SJSA1 (cell line): Measurements from ENCODE around the genes CISH, MAPKAPK3, ACY1 and DUSP7.

DNA sequence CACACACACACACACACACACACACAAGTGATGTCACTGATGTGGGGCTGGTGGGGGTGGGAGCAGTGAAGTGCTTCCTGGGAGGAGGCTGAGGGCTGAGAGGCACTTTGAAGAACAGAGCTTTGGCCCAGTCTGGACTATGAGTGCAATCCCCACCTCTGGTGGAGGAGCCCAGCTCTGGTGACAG is 9.6 kb downstream of the CISH start:
- RAMPAGE, long total RNA: no peak

DNA sequence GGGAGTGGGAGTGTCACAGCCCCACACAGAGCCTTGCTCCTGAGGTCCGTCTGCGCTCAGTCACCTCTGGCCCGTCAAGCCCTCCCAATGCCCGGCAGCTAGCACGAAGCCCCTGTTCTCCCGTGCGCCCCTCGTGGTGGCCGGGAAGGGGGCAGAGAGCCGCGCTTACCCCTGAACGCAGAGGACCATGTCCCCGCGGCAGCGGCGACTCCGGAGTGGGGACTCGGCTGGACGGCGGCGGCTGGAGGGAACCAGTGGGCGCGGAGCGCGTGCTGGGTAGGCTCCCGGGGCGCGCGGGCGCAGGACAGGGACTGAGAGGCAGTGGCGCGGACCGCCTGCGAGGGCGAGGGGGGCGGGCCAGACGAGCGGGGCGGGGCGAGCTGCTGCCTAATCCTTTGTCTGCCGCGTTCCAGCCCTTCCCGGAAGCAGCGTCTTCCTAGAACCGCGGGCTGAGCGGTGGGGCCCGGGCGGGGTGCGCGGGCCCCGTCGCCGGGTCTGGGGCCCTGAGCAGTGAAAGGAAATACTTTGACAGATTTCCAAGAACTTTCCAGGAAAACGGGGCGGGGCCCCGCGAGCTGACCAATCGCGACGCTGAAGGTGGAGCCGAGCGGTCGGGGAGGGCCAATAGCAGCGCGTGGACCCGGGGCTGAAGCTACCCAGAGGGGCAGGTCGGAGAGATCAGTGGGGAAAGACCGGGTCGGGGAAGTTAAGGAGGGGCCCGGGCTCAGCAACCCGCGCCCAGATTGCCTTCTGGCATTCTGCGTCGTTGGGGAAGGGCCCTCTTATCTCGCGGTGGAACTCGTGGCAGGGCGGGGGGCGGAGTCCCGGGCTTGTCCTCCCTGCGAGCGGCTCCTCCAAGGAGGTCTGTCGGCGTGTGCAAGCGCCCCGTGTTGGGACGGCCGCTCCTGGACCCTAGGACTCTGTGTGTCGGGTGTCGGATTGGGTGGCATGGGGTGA is at the start of gene CISH:
Gene CISH, minus strand, starts transcription at position 313 of the 957 bp plus-strand sequence.
- RAMPAGE, long total RNA: no peak

- RAMPAGE, long total RNA: no peak
These were observed at the start of gene MAPKAPK3 for GRCh38 chr3:50616356-50617272. TSS of gene MAPKAPK3 (plus strand) at chr3:50617151.

DNA sequence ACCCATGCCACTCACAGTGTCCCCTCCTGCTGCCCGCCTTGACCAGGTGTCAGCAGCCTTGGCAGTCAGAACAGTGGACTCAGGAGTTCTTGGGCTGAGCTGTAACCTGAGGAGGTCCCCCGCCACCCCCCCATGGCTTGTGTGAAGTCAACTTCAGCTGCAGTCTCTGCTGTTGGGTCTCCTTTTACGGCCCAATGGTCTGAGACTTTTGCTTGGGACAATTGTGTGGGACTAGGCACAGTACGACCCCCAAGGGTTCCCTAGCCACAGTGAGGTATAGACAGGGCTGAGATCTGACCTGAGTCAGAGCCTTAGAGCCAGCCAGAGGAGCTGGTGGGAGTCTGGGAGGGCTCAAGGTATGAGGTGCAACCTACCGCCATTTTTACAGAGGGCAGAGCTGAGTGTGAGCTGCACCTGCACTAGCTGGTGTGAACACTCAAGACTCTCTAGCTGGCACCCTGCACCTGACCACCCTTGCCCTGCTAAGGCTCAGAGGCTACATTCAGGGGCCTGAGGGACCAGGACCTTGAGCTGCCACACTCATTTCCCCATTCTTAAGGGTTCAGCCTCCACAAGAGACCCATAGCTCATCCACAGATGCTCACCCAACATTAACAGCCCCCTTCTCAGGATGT is 9.1 kb downstream of the MAPKAPK3 start:
- RAMPAGE, long total RNA: no peak

GRCh38 chr3:50653479-50654227 is 21.1 kb upstream of the DOCK3 start:
- RAMPAGE, long total RNA: no peak

DNA sequence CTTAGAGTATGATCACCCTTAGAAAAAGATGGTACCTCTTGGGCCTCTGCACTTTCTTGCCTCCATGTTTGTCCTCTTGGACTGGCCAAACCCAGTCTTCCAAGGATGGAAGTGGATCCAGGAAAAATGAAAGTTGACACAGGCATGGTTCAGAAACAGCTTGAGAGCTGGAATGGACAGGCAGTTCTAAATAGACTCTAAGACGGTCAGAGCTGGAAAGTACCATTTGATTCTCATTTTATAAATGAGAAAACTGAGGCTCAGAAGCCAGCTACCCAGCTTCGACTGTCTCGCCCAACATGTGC is 17.5 kb upstream of the DOCK3 start:
- RAMPAGE, long total RNA: no peak

GRCh38 chr3:51412930-51413223 is 21.8 kb downstream of the RBM15B start:
- RAMPAGE, long total RNA: no peak

DNA sequence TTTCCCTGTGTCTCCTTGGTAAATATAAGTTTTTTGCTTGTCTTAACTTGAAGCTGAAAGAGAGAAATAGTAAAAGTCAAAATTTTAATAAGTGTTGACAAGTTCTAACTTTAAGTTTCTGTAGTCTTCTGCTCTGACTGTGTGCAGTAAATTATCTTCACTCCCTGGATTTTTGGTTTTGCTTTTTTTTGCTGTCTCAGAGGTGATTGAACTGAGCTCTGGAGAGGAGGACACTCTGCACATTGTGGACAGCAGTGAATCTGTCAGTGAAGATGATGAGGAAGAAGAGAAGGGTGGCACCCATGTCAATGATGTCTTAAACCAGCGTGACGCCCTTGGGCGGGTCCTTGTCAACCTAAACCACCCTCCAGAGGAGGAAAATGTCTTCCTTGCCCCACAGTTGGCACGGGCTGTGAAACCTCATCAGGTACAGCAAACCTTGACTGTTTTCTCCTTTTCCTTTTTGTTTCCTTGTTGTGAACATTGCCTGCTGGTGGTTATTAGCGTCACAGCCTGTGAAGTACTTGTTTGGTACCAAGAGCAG is 40.5 kb upstream of the TEX264 start:
- RAMPAGE, long total RNA: no peak

DNA sequence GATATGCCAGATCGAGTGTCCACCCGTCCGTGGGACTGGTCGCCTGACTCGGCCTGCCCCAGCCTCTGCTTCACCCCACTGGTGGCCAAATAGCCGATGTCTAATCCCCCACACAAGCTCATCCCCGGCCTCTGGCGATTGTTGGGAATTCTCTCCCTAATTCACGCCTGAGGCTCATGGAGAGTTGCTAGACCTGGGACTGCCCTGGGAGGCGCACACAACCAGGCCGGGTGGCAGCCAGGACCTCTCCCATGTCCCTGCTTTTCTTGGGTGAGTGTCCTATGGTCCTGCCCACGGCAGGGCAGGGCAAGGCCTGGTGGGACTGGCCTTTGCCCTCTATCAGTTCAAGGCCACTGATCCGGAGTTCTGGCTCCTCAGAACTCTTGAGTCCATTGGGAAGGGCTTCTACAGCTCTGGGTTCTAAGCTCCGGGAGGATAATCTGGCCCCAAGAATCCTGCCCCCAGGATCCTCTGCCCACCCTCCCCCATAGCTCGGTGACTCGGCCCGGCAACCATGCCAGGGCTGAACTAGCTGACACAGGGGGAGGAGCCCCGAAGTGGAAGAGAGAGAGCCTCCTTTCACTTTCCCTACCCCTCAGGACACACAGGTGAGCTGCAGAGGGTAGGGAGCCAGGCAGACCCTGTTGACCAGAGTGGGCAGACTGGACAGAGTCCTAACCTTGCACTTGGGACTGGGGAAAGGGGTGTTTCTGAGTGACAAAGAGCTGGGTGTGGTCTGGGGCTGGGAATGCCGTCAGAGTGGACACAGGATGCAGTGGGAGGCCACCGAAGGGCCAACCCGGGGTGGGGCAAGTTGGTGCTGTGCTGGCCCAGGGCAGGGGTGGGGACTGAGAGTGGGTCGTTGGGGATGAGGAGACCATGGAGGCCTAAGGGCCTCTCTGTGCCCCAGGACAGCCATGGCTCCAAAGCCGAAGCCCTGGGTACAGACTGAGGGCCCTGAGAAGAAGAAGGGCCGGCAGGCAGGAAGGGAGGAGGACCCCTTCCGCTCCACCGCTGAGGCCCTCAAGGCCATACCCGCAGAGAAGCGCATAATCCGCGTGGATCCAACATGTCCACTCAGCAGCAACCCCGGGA is 623 bp downstream of the PARP3 start:
- RAMPAGE, long total RNA: no peak

DNA sequence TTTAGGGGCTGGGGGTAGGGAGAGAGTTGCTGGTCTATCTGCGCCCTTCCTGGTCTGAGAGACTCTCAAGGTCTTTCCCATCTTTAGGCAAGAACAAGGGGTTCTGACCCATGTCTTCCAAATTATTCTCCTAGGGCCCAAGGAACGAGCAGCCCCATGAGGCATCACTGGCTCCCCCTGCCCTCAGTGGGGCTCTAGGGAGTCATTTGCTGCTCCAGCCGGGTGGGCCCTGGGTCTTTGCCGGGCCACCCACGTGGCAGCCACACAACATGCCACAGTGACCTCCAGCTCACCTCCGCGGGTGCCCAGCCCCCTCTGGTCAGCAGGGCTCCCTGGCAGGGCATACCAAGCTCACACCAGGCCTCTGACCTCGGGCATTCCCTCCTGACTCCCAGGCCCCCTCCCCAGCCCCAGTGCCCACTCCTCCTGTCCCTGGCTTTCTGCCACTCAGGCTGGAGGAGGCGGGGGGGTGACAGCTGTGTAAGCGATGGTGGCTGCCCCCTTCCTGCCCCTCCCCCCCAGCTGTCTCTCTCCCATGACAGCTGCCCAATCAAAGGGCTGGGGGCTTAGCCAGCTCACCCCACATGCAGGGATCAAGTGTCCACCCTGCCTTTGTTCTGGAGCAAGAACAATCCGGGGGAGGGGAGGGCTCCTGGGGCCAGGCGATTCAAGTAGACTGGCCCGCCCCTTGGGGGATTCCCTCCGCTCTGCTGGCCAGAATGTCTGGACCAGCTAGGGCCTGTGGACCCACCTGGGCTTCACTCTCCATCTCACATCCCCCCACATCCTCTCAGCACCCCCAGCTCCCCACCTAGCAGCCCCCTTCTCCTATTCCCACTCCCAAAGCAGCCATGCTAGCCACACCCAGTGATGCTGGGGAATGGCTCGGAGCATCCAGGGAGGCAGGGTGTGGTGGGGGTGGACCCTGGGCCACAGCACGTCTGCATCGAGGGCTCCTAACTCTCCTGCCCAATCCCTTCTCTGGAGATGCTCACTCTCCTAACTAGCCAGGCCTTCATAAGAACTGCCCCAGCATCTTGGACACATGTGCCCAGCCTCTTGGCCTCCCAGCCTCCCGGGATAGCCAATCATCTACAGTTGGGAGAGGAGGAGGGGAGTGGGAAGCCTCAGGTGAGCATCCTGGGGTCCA is 3.1 kb downstream of the PCBP4 start:
- RAMPAGE, long total RNA: no peak

DNA sequence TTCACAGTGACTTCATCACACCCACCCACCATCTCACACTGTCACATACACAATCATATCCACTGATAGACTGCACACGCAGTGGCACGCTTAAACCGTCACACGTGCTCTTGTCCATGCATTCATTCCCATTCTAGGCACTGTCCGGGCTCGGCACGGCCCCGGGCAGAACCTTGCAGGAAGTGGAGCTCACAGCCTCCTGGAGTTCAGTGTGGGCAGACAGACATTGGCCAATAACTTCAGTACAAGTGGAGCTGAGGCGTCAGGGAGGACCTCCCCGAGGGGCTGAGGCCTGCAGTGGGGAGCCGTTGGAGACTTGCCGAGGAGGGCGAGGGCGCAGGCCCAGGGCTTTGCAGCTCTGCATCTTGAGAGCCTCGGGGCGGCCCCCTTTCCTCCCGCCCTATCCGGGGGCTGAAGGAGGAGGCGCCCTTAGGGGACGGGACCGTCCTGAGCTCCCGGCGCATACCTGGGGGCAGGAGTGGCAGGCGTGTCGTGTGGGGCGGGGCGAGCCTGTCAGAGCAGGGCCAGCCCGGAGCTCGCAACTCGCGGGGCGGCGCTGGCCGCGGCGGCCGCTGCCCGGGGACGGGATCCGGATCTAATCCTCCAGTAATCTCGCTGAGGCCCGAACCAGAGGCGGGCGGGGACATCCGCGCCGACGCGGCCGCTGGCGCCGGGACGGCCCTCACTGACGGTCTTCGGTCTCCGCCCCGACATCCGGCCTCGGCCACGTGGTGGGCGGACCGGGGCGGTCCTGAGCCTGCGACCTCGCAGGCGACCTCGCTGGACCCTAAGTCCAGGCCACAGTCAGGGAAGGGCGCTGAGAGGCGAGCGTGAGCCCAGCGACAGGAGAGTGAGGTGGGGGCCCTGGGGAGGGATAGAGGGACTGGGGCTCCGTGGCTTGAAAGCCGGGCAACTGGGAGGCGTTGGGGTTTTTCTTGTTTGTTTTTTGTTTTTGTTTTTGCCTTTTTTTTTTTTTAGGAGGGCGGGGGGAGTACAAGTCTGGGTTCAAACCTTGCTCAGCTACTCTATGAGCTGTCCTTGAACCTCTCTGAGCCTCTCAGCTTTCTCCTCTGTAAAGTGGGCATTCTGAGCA is at the start of gene ACY1:
Gene ACY1, plus strand, starts transcription at position 801 of the 1,093 bp plus-strand sequence.
- RAMPAGE, long total RNA: no peak

DNA sequence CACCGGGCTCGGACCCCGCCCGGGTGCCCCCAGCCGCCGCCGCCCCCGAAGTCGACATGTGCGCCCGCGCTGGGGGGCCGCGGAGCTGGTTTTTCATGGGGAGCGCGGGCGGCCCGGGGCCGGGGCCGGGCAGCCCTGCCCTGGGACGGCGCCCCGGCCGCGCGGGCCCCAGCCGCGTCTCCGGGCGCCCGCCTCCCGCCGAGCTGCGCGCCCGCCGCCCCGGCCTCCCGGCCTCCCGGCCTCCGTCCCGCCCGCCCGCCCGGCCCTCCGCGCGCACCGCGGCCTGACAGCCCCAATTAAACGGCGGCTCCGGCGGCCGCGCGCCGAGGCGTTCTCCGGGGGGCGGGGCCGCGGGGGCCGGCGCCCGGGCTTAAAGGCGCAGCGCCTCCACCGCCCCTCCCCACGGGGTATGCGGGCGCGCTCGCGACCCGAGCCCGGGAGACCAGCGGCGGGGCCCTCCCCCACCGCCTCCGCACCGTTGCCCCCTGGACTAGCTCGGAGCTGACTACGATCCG is at the start of gene DUSP7:
Gene DUSP7, minus strand, starts transcription at position 302 of the 515 bp plus-strand sequence.
- RAMPAGE, long total RNA: no peak

DNA sequence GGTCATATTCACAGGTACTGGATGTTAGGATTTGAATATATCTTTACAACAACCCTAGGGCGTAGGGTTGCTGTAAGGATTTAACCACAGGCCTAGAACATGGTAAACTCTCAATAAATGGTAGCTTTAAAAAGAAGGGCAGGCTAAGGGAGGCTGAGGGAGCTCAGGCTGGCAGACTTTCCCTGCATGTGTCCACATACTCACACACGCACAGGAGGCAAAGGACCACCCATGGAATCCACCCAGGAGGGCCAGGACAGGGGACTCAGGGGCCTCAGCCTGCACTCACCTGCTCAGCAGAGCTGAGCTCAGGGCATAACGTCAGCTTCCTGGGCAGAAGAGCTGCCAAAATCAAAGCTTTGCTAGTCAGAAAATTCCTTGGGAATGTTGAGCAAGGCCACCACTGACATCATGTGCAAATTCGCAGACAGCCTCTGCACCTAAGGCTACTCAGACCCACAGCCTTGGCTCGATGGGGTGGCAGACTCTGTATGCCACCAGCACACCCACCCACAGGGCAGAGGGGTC is 16.5 kb upstream of the ALAS1 start:
- RAMPAGE, long total RNA: no peak

DNA sequence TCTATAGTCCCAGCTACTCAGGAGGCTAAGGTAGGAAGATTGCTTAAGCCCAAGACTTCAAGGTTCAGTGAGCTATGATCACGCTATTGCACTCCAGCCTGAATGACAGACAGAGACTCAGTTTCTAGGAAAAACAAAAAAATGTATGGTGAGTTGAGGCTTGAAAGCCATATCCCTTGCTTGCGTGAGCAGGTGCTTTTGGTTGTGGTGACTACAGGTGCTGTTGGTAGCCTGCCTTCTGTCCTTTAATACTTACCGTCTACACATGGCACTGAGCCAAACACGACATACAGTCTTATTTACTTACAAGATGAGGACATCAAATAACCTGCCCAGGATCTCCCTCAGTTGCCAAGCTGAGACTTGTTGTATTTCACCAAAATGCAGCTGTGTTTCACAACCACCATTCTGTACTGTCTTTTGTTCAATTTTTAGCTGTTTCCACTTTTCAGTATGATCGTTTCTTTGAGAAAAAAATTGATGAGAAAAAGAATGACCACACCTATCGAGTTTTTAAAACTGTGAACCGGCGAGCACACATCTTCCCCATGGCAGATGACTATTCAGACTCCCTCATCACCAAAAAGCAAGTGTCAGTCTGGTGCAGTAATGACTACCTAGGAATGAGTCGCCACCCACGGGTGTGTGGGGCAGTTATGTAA is 6.4 kb downstream of the ALAS1 start:
- RAMPAGE, long total RNA: no peak

DNA sequence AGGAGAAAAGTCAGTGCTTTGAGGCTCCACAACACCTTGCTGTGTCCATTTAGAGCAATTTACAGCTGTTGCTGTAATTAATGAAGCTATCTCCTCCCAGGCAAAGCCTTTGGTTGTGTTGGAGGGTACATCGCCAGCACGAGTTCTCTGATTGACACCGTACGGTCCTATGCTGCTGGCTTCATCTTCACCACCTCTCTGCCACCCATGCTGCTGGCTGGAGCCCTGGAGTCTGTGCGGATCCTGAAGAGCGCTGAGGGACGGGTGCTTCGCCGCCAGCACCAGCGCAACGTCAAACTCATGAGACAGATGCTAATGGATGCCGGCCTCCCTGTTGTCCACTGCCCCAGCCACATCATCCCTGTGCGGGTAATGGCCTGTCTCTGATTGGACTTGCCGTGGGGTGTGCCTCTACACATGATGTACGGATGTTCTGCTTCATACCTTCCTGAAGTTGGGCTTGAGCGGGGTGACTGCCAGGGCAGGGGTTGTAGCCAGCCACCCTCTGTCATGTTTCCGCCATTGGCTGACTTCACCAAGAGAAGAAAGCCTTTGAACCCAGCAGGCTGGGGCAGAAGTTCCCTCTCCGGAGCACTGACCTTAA is 13.3 kb downstream of the ALAS1 start:
- RAMPAGE, long total RNA: no peak

DNA sequence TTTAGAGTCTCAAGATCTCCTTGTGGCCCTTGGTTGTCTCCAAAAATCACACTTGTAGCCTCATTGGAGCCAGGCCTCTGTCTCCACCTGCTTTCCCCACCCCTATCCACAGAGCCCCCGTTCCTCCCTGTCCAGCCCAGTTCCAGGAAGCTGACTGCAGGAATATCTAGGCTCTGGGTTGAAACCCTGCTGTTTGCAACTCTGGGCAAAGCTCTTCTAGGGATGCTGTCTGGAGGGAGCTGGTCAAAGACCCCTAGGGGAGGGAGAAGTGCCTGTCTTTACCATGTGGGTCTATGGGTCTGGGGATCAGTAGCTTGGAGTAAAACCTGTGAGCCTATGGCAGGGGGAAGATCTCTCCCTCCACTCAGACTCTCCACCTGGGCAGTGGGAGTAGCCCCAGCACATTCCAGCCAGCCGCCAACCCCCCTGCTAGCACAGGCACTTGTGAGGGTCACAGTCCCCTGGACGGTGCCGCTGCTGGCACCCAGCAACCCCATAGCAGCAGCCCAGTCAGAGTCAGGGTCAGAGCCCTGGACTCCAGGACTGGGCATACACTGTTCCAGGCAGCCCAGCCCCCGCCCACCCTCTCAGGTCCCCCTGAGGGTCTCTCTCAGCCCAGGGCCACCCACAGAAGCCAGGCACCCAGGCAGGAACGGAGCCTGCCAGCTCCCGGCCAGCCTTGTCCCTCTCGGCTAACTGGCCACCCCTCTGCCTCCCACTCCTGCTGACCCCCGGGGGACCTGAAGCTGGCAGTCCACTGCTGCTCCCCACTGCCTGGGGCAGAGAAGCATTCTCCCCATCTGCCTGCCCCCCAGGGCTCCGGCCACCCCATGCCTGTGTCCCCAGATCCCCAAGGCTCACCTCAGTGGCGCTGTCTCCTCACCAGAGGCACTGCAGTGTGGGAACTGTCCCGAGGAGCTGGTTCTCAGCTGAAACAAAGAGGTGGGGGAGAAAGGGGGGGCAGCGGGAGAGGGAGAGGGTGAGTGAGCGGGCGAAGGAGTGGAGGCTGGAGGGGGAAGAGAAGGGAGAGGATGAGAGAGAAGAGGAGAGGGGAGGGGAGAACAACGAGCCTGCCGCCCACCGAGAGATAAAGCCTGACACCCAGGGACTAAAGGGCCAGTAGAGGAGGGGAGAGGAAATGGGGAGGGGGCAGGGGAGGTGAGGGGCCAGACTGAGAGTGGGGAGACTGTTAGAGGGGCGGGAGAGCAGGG is 10.8 kb downstream of the GLYCTK start:
- RAMPAGE, long total RNA: no peak

GRCh38 chr3:52402762-52403638 is 6.8 kb downstream of the BAP1 start:
- RAMPAGE, long total RNA: no peak

DNA sequence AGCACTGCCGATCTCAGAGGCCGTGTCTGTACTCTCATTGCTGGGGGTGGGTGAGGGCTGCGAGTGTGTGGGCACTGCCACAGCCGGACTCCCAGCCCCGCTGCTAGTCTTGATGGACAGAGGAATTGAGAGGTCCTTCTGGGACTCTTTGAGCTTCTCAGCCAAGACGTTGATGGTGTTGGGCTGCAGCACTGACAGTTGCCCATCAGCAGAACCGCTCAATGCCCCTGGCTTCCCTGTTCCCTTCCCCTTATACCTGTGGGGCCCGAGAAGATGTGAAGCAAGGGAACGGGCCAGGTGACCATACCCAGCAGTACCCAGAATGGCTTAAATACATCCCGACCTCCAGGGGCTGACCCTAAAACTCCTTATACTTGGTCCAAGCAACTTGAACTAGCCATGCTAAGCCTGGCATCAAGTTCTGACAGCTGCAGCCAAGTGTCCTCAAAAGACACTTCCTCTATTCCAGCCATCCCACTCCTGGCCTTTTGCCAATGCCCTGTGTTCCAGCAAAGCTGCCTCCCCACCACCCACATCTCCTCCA is 6.1 kb downstream of the BAP1 start:
- RAMPAGE, long total RNA: no peak

DNA sequence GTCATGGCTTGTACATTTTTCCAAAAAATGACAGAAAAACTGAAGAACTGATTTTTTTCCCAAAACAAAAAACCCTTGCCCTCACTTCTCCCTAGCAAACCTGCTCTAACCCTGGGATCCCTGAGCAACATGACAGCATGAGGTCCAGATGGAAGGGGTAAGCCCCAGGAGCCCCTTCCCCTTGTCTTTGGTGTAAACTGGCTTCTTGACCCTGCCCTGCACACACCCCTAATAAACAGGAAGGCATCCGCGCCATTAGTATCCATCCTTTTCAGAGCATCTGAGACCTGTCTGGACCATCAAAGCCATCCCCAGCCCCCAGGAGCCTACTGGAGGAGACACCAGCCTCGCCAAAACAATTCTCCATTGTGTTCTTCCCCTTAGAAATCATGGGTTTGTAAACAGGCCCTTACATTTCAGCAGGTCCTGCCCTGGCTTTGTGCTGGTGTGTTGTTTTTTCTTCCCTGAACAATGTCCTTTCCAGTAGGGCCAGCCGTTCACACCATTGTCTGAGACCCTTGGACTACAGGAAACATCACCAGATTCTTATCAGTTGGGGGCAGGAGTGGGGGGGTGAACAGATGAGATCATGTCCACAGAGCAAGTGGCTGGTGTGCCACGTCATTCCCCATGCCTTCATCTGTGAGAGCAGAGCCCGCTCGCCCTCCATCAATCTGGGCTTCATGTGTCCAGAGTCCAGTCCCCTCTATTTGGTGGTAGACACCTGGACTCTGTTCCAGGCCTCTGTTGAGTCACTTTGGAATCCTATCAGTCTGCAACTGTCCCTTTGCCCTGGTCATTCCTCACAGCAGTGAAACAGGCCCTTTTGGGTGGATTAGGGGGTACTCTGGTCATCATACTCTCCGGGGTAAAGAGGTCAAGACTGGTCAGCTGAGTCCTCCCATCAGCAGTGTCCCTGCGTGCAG is 15.2 kb downstream of the SEMA3G start:
- RAMPAGE, long total RNA: no peak

GRCh38 chr3:52452614-52453739 is 864 bp downstream of the TNNC1 start:
- RAMPAGE, long total RNA: no peak